ENCODE measurements around a stretch of chr3.

DNA sequence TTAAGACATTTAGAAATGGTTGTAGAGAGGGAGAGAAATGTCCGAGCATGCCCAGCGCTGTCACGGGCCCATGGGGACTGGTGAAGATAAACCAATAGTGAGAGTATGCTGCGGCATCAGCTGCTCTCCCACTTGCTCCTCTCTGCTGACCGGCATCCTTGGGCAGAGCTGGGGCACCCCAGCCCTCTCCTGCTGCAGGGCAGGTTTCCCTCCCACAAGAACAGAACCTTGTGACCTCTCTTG is 6.4 kb upstream of the HEG1 start:
- PRO-cap, result no peak
- RAMPAGE, long total RNA, 4 experiments, result no peak in any of the 4 experiments

GRCh38 chr3:125063200-125063728 is 7.5 kb upstream of the HEG1 start:
- PRO-cap, result no peak
- RAMPAGE, long total RNA, 4 experiments, result no peak in any of the 4 experiments

DNA sequence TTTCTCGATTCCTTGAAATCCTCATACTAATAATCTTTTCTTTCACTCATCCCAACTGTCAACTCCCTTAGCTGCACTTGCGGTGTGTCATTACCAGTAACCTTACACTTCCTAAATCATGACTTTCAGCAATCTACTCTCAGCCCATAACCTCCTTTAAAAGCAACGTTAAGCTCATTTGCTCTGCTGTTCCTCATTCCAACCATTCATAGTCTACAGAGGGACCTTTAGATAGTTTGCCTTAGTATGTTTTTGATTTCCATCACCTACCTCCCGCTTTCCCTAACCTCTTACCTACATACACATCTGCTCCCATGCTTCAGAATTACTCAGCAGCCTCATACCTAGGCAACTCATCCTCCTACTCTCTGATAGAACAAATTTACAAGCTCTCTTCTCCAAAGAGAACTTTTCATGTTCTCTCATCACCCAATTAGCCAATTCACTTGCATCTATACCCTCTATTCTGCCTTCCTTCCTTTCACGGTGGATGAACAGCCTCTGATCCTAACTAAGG is 38.3 kb upstream of the HEG1 start:
- PRO-cap, result no peak
- RAMPAGE, long total RNA, 4 experiments, result no peak in any of the 4 experiments

DNA sequence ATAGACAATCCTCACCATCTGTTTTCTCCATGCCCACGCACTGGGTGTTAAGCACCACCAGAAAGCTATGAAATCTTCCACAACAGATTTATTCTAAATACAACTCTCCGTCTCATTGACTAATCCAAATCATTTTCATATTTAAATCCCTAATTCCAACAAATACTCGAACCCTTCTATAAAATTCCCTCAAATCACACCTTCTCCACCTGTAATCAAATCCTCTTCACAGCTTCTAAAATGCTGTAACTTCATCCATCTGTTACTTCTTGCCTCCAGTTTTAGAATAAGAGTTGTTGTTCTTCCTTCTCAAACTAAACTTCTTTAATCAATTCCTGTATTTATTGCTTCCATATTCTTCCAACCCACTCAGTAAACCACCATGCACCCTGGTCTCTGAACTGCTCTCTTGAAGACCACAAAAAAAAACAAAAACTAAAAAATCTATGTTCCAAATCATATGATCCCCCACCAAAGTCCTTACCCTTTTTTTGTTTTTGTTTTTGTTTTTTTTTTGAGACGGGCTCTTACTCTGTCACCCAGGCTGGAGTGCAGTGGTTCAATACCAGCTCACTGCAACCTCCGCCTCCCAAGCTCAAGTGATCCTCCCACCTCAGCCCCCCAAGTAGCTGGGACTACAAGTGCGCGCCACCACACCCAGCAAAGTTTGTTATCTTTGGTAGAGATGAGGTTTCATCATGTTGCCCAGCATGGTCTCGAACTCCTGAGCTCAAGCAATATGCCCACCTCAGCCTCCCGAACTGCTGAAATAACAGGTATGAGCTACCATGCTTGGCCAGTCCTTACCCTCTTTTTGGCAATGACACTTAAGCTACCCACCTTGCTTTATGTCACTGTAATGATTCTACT is 12.8 kb downstream of the ZNF148 start:
- PRO-cap, result no peak
- RAMPAGE, long total RNA, 4 experiments, result start-site peak on the minus strand in 1 of 4 experiments, centred at positions 162 to 706 of the sequence, 19 to 25 reads per replicate

GRCh38 chr3:125363637-125364220 is 11.4 kb downstream of the ZNF148 start:
- PRO-cap, result no peak
- RAMPAGE, long total RNA, 4 experiments, result start-site peak on the minus strand in 1 of 4 experiments, at chr3:125363919-125364025 at its widest, 32 reads per replicate

- PRO-cap, result no peak
- RAMPAGE, long total RNA, 4 experiments, result no peak in any of the 4 experiments
Measured at GRCh38 chr3:125404470-125404928, 29.4 kb upstream of the ZNF148 start.

DNA sequence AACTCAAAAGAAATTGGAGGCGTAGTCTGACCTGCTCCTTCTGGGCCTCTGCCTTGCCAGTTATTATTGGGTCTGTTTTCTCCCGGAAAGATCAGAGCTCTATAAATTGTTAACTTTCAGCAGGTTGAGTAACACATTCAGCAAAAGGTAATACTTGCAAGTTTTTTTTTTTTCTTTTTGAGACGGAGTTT is 379 bp upstream of the SNX4 start:
- PRO-cap, result no peak
- RAMPAGE, long total RNA, 4 experiments, result no peak in any of the 4 experiments

DNA sequence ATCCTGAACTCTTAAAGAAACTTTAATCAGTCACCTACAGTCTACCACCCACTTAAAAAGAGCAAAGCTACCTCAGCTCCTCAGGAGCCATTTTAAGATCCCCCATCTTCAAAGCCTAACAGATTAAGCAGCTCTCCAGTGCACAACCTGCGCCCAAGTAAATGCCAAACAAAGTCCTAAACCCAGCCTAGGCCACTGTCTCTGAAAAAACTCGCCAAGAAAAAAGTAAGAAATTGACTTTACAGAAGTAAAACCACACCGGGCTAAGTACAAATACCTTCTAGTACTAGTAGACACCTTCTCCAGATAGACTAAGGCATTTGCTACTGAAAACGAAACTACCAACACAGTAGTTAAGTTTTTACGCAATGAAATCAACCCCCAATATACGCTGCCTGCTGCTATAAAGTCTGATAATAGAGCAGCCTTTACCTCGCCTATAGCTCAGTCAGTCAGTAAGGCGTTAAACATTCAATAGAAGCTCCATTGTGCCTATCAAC is 132.3 kb upstream of the ROPN1B start:
- PRO-cap, result no peak
- RAMPAGE, long total RNA, 4 experiments, result no peak in any of the 4 experiments

GRCh38 chr3:125914907-125915223 is 54.1 kb upstream of the ROPN1B start:
- PRO-cap, result unidirectional peak, plus-strand start at chr3:125915180
- RAMPAGE, long total RNA, 4 experiments, result no peak in any of the 4 experiments

GRCh38 chr3:125975225-125975702 is 6.3 kb downstream of the ROPN1B start:
- PRO-cap, result no peak
- RAMPAGE, long total RNA, 4 experiments, result start-site peak on the plus strand in 4 of 4 experiments, at chr3:125975576-125975621 at its widest, 30 to 307 reads per replicate

GRCh38 chr3:126081521-126081865 is 2.4 kb downstream of the SLC41A3 start:
- PRO-cap, result no peak
- RAMPAGE, long total RNA, 4 experiments, result no peak in any of the 4 experiments

- PRO-cap, result no peak
- RAMPAGE, long total RNA, 4 experiments, result no peak in any of the 4 experiments
Measured at GRCh38 chr3:126167440-126168084, 12.8 kb downstream of the ALDH1L1 start.

GRCh38 chr3:126184514-126185101 is 4.2 kb upstream of the ALDH1L1 start:
- PRO-cap, result no peak
- RAMPAGE, long total RNA, 4 experiments, result no peak in any of the 4 experiments

DNA sequence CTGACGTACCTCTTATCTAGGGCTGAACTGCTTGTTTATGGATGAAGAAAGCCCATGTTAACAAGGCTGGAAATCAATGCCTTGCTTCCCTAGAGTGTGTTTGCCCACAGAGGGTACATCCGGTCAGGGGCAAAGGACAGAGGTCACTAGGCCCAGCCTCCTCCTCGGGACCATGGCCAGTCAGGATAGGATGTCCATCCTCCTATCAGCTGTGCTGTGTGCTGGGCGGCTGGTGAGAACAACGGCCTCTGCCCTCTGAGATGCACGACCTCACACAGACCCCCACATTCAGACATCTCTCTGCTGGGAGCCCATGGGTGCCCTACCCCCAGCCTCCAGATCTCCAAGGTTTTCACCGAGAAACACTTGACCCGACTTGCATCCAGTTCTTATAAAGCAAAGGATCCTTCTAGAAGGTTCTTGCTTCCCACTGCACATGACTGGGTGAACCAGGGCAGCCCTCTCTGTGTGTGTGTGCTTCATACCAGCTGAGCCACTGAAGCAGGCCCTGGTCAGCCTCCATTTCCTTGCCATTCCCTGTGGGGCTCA is 15.7 kb downstream of the KLF15 start:
- PRO-cap, result no peak
- RAMPAGE, long total RNA, 4 experiments, result no peak in any of the 4 experiments

DNA sequence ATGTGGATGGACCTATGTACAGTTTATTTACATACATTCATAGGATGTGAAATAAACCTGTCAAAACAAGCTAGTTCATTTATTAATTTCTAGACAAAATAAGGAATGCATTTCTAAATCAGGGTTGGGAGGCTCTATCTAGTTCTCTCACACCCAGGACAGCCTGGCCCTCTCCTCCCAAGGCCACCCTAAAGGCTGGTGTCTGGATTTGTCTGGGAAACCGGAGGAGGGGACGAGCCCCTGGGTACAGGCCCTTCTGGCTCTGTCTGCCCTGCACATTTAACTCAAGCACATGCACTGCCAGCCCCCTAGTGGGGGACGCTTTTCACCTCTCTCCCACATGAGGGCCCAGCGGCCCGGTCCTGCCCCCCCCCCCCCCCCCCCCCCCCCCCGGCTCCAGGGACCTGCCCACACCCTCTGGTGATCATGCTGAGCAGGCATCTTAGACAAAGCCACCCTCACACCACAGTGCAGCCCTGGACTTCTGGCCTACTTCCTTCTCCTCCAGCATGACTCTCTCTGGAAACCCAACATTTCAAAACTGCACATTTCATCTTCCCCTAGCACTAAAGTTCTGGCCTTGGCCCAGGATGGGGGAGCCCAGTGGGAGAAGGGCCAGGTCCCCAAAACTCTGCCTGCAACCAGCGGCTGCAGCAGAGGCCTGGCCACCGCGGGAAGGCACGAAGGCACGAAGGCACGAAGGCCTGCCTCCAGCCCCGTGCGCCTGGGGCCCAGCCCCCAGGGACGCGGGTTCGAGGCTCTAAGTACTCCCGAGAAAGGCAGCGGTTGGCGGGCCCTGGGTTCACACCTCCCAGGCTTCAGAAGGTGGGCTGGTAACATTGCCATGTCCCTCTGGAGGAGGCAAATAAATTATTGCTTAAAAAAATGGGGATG is 14.2 kb downstream of the KLF15 start:
- PRO-cap, result no peak
- RAMPAGE, long total RNA, 4 experiments, result no peak in any of the 4 experiments

DNA sequence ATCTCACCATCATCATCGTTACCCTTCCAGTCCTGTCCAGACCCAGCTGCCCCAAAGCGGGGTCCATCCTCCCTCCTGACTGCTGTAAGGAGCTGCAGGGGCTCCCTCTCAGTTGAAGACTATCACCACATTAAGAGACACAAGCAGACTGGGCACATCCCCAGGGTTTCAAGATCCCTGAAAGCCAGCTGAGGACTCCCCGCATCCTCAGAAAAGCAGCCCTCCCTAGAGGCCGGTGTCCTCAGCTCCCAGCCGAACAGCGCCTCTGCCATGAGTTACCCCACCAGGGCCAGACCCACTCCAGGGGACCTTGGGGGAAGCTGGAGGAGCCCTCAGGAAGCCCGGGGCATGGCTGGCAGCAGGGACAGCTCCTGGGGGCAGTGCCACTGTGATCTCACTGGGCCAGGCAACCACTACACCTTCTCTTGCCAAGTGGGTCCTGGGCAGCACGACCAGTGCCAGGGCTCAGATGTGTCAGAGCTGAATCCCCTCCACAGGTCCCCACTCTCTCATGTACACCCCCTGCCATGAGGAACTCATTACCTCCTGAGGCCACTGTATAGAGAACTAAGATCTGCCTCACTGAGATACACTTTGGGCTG is 8.1 kb downstream of the KLF15 start:
- PRO-cap, result no peak
- RAMPAGE, long total RNA, 4 experiments, result no peak in any of the 4 experiments

- PRO-cap, result no peak
- RAMPAGE, long total RNA, 4 experiments, result no peak in any of the 4 experiments
Measured at GRCh38 chr3:126364352-126364679, 7.1 kb upstream of the KLF15 start.

- PRO-cap, result unidirectional peak, minus-strand start at chr3:126374900
- RAMPAGE, long total RNA, 4 experiments, result no peak in any of the 4 experiments
Measured at GRCh38 chr3:126374706-126375119, 17.5 kb upstream of the KLF15 start.

- PRO-cap, result no peak
- RAMPAGE, long total RNA, 4 experiments, result no peak in any of the 4 experiments
Measured at GRCh38 chr3:126395048-126395316, 273 bp downstream of the CFAP100 start.

DNA sequence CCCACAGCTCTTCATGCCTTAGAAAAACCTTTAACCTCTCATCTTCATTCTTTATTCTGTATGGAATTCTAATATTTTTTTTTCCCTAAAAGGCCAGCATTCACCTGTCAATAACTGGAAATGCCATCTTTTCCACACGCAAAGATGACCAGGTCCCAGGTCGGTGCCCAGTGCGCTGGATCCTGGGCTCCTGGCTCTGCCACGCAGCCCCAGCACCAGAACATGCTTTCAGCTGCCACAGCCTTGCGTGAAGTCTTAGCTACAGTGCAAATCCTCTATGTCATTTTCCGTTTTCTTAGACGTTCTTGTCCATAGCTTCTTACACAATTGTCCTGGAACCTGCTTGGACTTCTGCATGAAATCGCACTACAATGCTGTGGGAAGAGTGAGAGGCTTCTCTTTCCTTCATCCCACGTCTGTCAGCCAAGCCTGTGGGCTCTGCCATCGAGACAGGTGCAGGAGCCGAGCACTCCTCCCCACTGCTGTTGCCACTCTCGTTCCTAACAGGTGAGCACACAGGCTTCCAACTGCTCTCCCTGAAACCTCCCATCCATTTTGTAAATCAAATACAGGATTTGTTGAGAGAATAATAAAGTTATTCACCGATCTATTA is 23.6 kb downstream of the ZXDC start:
- PRO-cap, result no peak
- RAMPAGE, long total RNA, 4 experiments, result no peak in any of the 4 experiments

Data from suprapubic skin (tissue), 4 donors.